ENCODE data around the gene MAP3K8.

DNA sequence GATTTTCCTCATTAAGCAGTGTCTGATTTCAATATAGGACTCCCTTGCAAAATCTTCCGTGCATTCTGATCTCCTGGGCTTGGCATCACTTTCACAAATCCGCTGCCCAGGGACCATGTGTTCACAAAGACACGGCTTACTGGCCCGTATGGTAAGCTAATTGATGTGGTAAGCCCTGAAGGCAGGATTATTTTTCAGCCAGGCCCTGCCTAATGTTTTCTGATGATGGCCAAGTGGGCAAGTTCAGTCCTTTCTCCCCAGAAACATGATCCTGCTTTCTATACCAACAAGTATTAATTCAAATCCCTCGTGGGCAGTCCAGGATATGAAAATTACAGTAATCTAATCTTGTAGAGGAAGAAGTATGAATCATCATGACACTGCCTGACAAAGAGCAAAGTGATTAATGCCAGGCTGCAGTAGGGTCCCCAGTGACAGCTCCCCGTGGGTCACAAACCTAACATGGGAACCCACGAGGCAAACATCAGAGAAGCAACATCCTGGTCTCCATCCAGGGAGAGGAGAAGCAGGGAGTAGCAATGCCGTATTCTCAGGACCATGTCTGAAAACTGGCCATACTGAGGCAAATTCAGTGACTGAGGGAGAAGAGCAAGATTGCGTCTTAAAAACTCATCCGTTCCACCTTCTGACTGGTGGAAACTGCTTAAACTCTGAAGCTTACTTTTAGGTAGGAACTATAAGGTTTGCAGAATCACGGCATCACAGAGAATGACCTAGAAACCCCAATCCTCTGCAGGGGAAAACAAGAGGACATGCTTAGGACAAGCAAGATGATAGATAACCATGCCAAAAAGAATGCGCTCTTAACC, 11.8 kb upstream of the SVIL start:
- RRBS, result no CpG with 5 or more reads among the region's 12 CpGs

DNA sequence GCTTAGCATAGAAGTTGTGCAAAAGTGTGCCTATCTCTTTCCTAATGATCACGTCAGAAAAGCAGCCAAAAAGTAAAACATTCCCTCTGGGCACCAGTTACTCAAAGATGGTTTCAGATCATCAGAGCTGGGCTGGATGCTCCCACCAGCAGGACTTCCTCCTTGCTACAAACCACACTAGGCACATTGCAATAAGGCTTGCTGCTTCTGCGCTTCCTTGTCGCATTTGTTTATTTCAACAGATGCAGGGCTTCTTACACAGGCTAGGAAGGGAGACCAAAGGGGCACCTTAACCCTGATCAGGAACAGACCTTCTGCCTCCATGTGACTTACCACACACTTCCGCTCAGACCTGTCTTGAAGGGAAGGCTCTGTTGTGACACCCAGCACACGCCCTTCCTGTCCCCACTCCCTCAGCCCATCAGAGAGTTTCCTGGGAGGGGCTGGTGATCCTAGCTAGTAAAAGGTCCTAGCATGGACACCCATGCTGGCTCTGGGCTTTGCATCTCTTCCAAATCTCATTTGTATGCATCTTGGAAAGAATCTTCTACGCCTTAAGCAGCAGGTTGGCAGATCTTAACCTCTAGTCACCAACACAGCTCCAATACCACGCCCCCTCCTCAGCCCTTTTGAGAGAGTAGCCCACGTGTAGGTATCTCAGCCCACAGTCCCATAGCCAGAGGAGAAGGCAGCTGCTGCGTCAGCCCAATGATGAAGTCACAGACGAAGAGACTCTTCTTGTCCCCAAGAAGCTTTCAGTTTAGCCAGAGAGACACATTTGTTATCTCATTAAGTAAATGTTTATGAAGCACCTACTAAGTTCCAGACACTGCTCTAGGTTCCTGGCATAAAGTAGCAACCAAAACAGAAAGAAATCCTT, 47.1 kb upstream of the SVIL start:
- RRBS, result no CpG with 5 or more reads among the region's 10 CpGs

DNA sequence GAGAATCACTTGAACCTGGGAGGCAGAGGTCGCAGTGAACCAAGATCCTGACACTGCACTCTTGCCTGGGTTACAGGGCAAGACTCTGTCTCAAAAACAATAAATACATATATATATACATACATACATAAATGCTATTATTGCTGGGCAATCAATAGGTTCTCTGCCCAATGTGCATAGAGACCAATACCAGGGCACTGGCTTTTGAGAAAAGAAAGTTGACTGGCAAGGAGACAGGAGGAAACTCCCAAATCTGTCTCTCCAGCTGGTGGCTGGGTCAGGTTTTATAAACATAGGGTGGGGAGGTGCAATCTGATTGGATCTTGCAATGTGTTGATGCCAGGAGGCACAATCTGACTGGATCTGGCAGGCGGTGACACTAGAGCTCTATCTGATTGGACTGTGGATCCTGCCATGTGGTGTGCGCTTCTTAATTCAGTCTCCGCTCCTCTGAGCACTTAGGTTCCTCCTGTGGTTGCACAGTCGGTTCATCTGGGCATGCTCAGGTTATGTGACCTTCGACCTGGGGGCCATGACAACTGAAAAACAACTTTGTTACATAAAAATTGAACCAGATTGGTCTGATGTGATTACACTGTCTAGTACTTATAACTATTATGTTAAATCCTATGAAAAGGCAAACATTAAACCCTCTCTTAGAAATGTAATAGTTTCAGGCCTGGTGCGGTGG, 127.0 kb upstream of the SVIL start:
- RRBS, result no CpG with 5 or more reads among the region's 7 CpGs

DNA sequence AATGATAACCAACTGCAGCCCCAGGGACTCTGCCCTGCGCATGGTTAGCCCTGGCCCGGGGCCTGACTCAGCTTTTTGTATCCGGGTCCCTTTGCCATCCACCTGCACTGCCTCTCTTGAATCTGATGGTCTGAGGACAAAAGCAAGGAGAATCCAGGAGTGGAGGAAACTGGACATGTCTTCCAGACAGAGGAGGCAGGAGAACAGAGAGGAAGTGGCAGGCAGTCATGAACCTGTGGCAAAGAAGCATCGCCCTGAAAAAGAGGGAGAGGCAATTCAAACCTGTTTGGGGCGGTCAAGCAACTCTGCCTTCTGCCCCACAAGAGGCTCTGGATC, 147.6 kb upstream of the SVIL start:
- RRBS, result no CpG with 5 or more reads among the region's 5 CpGs

DNA sequence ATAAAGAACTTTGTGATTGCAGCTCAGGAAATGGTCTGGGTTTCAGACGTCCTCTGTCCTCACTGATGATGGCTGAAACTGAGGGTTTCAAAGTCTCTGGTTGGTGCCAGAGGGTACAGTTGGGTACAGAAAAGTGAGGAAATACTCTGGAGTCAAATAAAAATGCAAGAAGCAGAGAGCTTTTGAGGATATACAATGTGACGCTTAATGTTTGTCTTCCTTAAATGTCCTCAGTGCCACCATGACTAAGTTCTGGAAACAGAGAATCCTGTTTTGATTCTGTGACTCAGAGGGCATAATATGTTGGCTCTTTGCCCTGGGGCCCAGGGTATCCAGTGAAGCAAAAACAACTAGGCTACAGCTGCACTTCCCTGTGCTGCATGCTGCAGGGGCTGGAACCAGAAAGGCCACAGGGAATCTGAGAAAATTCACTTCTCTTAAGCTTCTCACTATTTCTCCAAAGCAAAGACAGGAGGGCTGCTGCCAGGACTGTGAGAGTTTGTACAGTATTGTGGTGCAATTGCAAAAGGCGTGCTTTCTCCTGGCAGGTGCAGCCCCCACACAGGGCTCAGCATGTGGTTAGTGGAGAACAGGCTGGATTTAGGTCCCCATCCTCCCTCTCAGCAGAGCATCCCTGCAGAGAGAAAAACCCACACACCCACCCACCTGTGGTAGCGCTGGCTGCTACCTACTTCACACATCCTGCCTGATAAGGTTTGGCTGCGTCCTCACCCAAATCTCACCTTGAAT, 169.5 kb upstream of the SVIL start:
- RRBS, result no CpG with 5 or more reads among the region's 5 CpGs

- RRBS, result no CpG with 5 or more reads among the region's 6 CpGs
Observed at GRCh38 chr10:29838305-29838941, 203.7 kb upstream of the SVIL start.

DNA sequence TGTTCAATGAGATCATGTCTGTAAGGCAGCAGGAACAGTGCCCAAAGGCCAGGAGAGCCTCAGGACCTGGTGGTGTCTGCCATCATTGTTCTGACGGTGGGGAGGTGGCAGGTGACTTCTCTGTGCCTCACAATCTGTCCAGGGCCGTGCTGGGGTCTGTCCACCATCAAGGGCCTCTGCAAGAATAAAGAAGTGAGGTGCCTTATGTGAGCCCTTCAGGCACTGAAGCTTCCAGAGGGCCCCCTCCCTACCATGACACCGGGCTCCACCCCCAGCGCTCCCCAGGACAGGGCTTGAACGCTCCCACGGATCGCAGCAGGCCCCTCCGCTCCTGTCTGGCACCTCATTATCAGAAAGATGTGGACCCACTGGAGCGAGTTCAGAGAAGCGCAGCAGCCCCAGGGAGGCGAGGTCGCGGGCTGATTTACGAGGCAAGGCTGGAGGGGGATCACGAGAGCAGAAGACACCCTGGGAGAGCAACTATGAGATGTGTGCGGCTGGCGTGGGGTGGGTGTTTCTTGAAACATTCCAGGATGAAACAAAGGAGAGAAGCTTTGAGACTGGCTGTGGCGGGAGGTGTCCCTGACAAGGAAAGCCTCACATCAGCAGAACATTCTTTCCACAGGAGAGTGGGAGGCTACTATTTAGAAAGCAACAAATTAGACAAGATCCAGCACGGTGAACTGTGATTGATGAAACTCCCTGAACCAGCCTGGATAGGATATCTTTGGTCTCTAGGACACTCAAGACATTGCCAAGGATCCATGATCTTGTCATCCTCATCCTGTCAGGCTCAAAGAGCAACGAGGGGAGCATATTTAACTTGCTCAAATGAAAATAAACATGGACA, 66.1 kb downstream of the JCAD start:
- RRBS, result no CpG with 5 or more reads among the region's 20 CpGs

DNA sequence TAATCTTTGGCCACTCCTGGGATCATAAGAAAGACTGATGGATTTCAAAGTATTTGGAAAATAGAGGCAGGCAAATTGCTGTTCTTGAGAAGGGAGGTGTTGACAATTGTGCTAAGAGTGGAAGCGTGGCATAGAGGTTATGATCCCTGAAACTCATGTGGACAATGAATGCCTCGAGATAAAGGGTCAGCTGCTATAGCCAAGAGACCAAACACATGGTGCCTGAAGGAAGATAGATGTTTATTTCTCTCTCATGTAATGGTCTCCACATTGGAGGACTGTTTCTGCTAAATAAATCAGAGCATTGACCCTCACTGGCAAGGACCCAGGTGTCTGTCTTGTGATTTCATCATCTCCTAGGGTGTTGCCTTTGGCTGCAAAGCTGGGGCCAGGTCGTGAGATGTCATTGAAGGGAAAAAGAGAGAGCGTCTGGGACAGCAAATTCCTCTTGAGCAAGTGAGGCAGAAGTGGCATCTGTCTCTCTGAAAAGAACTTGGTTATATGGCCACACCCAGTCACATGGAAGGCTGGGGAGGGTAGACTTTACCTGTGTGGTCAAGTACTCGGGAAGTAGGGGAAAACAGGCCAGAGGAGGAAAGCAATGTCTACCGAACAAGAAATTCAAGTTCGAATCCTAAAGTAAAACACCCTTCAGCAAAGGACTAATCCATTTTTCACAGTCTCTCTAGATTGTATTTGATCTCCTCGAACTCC, 64.5 kb downstream of the JCAD start:
- RRBS, result no CpG with 5 or more reads among the region's 8 CpGs

GRCh38 chr10:30000232-30000676, 59.1 kb downstream of the JCAD start:
- RRBS, result no CpG with 5 or more reads among the region's 2 CpGs

GRCh38 chr10:30002311-30002635, 57.1 kb downstream of the JCAD start:
- RRBS, result no CpG with 5 or more reads among the region's 6 CpGs

GRCh38 chr10:30220445-30220684, 128.7 kb downstream of the MTPAP start:
- RRBS, result no CpG with 5 or more reads among the region's 5 CpGs

- RRBS, result no CpG with 5 or more reads among the region's 2 CpGs
Observed at GRCh38 chr10:30344030-30344724, 4.9 kb downstream of the MTPAP start.

- RRBS, result 1% methylated on average over 18 of the region's 51 CpGs
Observed at GRCh38 chr10:30433740-30434237, at the start of gene MAP3K8. MAP3K8 (plus strand) TSS chr10:30434184.

DNA sequence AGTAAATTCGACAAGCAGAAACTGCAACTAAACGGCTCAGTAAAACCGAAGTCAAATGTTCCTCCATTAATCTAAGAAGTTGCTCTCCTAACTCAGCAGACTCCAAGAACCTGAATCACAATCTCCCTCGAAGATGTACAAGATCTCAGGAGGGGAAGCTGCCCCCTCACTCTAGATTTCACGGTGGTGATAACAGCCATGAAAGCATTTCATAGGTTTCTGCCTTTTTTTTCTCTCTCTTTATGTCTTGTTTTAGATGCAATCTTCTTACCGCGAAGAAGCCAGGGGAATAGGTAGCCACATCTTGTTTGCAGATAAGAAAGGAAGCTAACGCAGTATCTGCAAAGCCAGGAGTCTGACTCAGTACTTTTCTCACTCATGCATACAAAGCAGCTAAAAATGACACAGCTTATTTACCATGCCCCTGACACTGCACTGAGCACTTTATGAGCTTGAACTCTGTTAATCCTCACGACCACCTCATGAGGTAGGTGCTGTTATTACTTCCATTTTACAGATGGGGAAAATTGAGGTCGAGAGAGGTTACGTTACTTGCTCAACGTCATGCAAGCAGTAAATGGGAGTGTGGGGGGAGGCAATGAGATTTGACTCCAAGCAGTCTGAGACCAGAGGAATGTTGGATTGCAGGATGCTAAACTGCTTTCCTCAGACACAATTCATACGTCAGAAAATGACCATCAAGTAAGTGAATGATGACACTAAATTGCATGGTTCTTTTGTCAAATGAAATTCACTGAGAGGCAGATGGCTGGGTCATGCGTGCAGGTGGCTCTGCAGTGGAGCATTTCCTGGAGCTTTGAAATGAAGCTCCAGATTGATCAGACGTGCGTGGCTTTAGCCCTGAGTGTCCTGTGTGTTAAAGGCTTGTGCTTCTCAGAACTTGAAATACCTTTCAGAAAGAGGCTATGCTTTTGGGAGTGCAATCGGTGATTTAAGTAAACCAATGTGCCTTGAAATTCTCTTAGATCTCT, 3.2 kb downstream of the MAP3K8 start:
- RRBS, result no CpG with 5 or more reads among the region's 17 CpGs

- RRBS, result no CpG with 5 or more reads among the region's 9 CpGs
Observed at GRCh38 chr10:30439826-30440757, 6.1 kb downstream of the MAP3K8 start.

GRCh38 chr10:30447491-30448108, 13.6 kb downstream of the MAP3K8 start:
- RRBS, result no CpG with 5 or more reads among the region's 8 CpGs

GRCh38 chr10:30451284-30451990, 17.5 kb downstream of the MAP3K8 start:
- RRBS, result no CpG with 5 or more reads among the region's 3 CpGs

DNA sequence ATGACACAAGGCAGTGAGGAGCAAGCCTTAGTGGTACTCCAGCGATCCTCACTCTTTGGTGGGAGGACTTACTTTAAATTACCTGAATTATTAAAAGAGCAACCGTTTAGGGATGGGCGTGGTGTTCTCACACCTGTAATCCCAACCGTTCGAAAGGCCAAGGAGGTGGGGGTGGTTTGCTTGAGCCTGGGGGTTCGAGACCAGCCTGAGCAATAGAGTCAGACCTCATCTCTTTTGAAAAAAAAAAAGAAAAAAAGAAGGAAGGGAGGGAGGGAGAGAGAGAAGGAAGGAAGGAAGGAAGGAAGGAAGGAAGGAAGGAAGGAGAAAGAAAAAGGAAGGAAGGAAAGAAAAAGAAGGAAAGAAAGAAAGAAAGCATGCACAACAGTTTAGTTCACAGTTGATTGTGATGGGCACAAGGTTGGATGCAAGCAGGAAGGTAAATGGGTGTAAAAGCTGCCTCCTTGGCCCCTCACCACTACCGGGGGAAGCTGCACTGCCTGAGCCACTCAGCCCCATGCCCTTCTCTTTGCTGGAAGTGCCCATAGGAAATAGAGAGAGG, 19.7 kb downstream of the MAP3K8 start:
- RRBS, result no CpG with 5 or more reads among the region's 7 CpGs

GRCh38 chr10:30488168-30488732, 54.3 kb downstream of the MAP3K8 start:
- RRBS, result no CpG with 5 or more reads among the region's 7 CpGs

GRCh38 chr10:30813685-30814476, 184.3 kb upstream of the LYZL2 start:
- RRBS, result no CpG with 5 or more reads among the region's 1 CpG